Psoas muscle (tissue), 2 donors: ENCODE data around the gene WIPF3.

DNA sequence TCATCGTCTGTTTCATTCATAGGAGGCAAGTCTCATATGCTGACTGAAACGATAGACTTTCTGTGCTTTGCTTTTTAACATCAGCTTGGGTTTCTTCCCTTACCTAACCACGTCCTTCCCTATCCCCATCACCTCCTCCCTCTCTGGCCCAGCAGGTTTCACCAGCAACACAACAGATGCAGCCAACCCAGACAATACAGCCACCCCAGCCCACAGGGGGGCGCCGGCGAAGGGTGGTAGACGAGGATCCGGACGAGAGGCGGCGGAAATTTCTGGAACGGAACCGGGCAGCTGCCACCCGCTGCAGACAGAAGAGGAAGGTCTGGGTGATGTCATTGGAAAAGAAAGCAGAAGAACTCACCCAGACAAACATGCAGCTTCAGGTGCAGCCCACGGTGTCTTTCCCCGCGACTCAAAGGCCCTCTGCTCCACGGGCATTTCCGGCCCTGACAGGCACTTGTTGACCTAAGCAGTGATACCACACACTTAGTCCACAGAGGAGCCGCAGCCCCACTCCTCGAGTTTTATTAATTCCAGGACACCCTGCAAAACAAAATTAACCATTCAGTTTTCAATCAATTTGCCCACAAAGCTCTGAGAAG, 149.0 kb downstream of the TRIL start:
- PRO-cap, 2 experiments = no peak in any of the 2 experiments

DNA sequence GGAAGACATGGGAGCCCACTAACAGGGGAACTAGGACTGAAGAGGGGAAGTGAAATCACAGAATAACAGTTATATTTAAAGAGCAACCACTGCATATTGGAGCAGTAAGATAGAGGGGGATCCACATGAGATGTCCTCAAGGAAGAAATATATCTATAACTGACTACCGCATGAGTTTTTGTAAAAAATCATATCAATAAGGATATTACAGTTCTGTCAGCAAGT, 10.4 kb downstream of the CPVL start:
- PRO-cap, 2 experiments = no peak in any of the 2 experiments

DNA sequence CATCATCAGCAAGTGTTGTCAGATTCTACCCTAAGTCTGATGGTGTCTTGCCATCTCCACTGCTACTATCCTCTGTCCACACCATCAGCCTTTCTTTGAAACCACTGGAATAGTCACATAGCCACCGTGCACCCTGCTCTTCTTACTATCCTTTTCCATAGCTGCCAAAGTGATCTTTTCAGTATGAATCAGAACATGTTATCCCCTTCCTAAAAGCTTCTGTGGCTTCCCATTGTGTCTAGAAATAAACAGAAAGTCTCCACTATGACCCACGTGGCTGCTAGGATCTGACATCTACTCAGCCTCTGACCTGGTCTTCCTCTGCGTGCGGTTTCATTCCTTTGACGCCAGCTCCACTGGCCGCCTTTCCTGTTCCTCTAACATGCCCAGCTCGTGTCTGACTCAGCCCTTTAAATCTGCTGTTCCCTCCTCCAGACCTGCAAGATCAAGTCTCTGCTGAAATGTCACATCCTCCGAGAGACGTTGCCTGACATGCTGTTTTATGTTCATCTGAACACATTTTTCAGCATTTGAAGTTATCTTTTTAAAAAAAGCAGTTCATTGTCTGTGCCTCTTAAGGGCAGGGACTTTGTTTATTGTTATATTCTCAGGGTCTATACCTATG, 16.4 kb upstream of the CHN2 start:
- PRO-cap, 2 experiments = no peak in any of the 2 experiments

- PRO-cap, 2 experiments = no peak in any of the 2 experiments
Observed at GRCh38 chr7:29193187-29193478, 1.4 kb upstream of the CHN2 start.

GRCh38 chr7:29199598-29200401, 5.2 kb downstream of the CHN2 start:
- PRO-cap, 2 experiments = no peak in any of the 2 experiments

- PRO-cap, 2 experiments = no peak in any of the 2 experiments
Observed at GRCh38 chr7:29206144-29206598, 11.6 kb downstream of the CHN2 start.

DNA sequence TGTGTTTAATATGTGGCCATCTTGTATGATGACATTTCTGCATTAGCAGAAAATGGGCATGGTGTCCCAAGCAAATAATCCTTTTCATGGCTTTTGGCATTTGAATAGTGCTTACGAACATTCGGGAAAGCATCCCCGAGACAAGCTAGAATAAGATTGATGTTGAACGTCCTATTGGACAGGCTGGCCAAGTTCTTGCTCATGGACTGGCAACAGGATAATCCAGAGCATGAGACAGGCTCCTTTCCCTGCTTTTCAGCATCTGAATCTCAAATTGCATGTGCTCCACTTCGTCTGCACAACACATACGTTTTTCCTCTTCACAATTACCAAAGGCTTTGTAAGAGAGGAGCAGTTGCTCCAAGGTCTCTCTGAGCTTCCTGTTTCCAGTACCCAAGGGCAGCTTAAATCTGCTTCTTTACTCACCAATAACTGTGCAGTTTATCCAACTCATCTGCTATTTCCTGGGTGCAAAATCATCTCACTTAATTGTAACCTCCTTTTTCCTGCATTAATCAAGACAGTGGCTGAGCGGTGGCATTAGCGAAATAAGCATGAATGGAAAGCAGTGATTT, 79.5 kb downstream of the CHN2 start:
- PRO-cap, 2 experiments = no peak in any of the 2 experiments

- PRO-cap, 2 experiments = no peak in any of the 2 experiments
Observed at GRCh38 chr7:29288418-29289128, 94.0 kb downstream of the CHN2 start.

- PRO-cap, 2 experiments = no peak in any of the 2 experiments
Observed at GRCh38 chr7:29304632-29305404, 110.2 kb downstream of the CHN2 start.

DNA sequence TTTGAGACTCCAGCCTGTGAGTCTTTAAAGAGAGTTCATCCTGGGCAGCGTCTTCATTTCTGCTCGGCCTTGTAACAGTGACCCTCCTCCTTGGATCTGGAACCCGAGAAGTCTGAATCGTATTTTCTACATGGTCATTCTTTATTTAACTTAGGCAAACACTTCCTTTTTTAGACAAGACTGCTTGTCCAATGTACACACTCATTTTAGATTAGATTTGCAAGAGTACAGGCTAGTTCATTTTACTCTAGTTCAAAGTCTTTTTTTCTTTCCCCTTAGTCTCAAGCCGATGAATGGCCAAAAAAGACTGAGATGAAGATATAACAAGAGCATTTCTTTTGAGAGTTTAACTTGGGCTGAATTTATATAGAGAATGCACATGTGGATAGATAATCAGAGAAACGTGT, 133.5 kb downstream of the CHN2 start:
- PRO-cap, 2 experiments = no peak in any of the 2 experiments

GRCh38 chr7:29398262-29398654, 165.4 kb upstream of the PRR15 start:
- PRO-cap, 2 experiments = no peak in any of the 2 experiments

GRCh38 chr7:29400336-29400933, 163.2 kb upstream of the PRR15 start:
- PRO-cap, 2 experiments = no peak in any of the 2 experiments

GRCh38 chr7:29455869-29456539, 107.6 kb upstream of the PRR15 start:
- PRO-cap, 2 experiments = no peak in any of the 2 experiments

GRCh38 chr7:29805858-29806592, at the start of gene WIPF3:
TSS of gene WIPF3 (plus strand) at chr7:29806508.
- PRO-cap, 2 experiments = peak in 2 of 2 experiments; most common plus-strand start chr7:29806230 (in 1); most common minus-strand start chr7:29806375 (in 2)

DNA sequence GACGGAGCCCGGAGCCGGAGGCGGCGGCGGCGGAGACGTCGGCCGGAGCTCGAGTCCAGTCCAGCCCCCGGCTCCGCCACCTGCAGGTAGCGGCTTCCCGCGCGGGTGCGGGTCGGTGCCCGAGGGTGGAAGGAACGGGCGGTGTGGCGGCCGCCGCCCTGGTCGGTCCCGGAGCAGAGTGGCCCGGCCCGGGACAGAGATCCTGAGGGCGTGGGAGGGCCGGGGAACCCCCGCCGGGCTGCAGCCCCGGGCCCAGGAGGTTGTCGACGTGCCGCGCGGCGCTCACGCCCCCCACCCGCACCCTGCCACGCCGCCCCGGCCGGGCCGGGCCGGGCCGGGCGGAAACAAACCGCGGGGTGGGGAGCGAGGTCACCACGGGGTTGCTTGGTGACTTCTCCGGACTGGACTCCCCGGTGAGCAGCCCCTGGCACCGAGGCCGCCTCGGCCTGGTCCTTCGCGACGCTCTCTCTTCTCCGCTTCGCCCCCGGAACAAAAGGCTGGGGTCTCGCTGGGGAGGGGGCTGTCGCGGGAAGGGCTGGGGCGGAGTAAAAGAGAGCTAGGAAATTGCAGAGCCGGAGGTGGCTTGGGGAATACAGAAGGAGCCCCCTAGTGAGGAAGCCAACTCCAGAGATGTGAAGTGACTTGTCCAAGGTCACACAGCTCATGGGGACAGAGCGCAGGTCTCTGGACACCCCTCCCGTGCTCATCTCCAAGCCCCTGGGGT, 447 bp downstream of the WIPF3 start:
- PRO-cap, 2 experiments = peak in 2 of 2 experiments; most common plus-strand start position 420 of the sequence (in 1); most common minus-strand start position 331 of the sequence (in 1)

GRCh38 chr7:29866534-29867337, 60.4 kb downstream of the WIPF3 start:
- PRO-cap, 2 experiments = peak in 1 of 2 experiments; most common plus-strand start chr7:29866917 (in 1)

GRCh38 chr7:29926247-29927221, 63.1 kb downstream of the SCRN1 start:
- PRO-cap, 2 experiments = no peak in any of the 2 experiments

DNA sequence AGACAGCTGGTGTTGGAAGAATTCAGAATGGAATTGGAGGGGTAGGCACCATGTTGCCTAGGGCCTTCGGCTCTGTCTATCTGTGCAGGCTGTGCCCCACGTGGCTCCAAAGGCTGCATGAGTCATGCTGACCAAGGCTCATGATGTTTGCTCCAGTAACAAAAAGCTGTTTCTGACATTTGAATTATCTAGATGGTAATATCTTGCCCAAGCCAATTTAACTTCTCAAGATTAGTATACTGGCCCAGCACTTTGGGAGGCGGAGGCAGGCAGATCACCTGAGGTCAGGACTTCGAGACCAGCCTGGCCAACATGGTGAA, 57.5 kb downstream of the SCRN1 start:
- PRO-cap, 2 experiments = no peak in any of the 2 experiments

GRCh38 chr7:30159480-30160538, 25.0 kb downstream of the MTURN start:
- PRO-cap, 2 experiments = no peak in any of the 2 experiments

GRCh38 chr7:30292138-30292637, 7.8 kb downstream of the ZNRF2 start:
- PRO-cap, 2 experiments = no peak in any of the 2 experiments